GM12878 (cell line): ENCODE measurements around the gene ZDHHC19.

DNA sequence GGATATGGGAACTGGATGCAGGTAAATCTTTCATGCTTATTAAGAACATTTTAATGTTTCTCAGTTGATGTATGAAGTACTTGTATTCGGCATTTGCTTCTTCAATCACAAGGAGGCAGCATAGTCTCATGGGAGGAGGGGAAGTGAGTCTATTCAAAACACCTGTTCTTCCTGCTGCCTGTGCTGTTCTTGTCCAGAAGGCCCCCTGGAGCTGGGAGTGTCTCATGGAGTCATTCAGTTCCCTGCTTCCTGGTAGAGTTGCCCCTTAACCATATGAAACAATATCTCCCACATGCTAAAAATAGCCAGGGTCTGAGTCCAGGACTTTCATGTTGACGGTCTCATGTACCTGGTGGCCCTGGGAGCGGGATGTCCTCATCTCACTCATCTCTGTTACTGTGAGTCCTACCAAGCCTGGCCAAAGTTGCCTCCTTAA lies 15.5 kb upstream of the PPP1R2 start:
- RAMPAGE, long total RNA, result no peak
- RRBS, 2 experiments, result no CpG with 5 or more reads among the region's 3 CpGs
CAGE:
- cytosol, long polyA minus RNA, result no peak
- cytosol, long polyA plus RNA, result no peak
- long polyA plus RNA, result no peak
- nucleolus, long total RNA, result no peak
- nucleus, long polyA plus RNA, result no peak
- nucleus, long total RNA, result no peak

GRCh38 chr3:195644708-195645743 lies 61.3 kb upstream of the APOD start:
- RAMPAGE, long total RNA, result no peak
- RRBS, 2 experiments, result no CpG with 5 or more reads among the region's 17 CpGs
CAGE:
- cytosol, long polyA minus RNA, result no peak
- cytosol, long polyA plus RNA, result no peak
- long polyA plus RNA, result no peak
- nucleolus, long total RNA, result no peak
- nucleus, long polyA plus RNA, result no peak
- nucleus, long total RNA, result no peak

DNA sequence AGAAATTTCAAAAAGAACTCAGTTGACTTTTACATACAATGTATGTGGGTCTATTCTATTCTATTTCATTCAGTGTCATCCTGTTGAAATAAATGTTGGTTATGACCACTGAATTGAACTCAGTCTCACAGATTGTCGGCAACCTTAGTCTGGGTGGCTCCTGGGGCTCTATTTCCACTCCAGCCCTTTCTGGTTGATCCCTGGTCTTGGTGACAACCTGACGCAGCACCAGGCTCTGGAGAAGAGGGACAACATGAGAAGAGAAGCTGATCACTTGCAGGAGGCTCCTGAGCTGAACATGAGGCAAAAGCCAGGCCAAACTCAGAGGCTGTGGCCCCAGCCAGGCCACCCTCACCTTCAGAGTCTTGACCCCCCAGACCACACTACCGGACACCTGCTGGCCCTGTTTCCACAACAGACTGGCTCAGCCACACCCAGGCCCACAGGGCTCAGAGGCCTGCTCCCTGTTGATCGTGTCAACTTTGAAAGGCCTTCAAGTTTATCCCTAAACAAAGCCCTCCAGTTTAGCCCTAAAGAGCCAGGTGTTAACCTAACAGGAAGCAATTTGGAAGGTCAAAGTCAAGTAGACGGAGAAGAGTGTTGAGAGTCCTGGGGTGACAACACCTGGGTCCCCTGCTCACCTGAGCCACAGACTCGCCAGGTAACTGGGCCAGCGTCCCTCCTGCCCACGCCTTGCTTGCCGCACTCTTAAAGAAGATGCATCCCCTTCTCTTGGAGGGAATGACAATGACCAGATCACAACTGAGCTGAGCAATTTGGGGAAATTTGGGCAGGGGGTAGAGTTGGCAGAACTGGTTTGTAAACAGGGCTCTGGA lies 15.5 kb upstream of the MUC20 start:
- RAMPAGE, long total RNA, result no peak
- RRBS, 2 experiments, result no CpG with 5 or more reads among the region's 9 CpGs
CAGE:
- cytosol, long polyA minus RNA, result no peak
- cytosol, long polyA plus RNA, result no peak
- long polyA plus RNA, result no peak
- nucleolus, long total RNA, result no peak
- nucleus, long polyA plus RNA, result no peak
- nucleus, long total RNA, result no peak

DNA sequence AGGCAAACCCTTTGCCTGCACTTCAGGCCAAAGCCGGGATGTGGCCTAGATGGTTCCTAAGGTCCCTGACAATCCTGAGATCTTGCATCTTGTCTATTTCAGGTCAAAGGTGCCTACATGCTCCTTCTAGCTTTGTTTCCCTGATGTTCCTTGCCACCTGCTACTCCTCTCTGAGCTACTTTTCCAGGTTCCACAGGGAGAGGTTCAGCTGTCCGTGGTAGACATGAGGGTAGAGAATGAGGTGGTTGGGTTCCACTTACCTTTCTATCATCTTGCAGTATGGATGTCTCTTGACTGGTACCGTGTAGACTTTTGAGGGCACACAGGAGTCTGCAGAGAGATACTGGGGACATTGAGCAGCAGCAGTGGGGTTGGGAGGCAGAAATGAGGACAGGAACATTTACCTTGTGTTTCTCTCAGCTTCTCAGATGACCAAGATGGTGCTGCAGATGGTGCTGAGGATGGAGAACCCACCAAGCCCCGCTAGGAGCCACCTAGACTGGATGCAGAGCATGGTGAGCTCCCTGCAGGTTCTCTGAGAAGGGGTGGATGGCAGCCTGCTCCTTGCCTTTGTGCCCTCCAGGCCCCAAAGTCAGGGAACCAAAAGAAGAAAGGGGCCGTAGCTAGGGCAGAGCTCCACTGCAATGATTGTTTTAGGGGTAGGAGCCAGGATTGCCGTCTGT lies 12.3 kb upstream of the MUC20 start:
- RAMPAGE, long total RNA, result no peak
- RRBS, 2 experiments, result no CpG with 5 or more reads among the region's 6 CpGs
CAGE:
- cytosol, long polyA minus RNA, result no peak
- cytosol, long polyA plus RNA, result no peak
- long polyA plus RNA, result no peak
- nucleolus, long total RNA, result no peak
- nucleus, long polyA plus RNA, result no peak
- nucleus, long total RNA, result no peak

DNA sequence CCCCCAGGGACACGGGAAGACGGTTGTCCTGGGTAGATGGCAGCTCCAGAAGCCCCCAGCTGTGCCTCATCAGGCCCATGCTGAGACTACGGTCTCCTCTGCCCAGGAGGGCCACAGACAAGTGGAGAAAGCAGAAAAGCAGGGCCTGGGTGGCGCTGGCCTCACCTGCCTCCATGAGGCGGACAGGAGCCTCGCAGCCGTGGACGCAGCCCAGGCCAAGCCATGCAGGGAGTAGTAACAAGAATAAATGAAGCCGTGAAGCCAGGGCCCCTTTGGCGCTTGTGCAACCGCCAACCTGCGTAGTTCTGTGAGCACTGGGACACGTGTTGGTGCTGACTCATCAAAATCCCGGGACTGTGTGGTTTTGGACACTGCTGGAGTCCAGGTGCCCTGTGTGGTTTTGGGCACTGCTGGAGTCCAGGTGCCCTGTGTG lies 12.3 kb upstream of the MUC4 start:
- RAMPAGE, long total RNA, result no peak
- RRBS, 2 experiments, result no CpG with 5 or more reads among the region's 14 CpGs
CAGE:
- cytosol, long polyA minus RNA, result no peak
- cytosol, long polyA plus RNA, result no peak
- long polyA plus RNA, result no peak
- nucleolus, long total RNA, result no peak
- nucleus, long polyA plus RNA, result no peak
- nucleus, long total RNA, result no peak

- RAMPAGE, long total RNA, result no peak
- RRBS, 2 experiments, result 85 to 89% methylated on average over 2 to 12 of the region's 39 CpGs
CAGE:
- cytosol, long polyA minus RNA, result no peak
- cytosol, long polyA plus RNA, result no peak
- long polyA plus RNA, result no peak
- nucleolus, long total RNA, result no peak
- nucleus, long polyA plus RNA, result no peak
- nucleus, long total RNA, result no peak
Measured at GRCh38 chr3:195872068-195872811, 36.1 kb downstream of the TNK2 start.

DNA sequence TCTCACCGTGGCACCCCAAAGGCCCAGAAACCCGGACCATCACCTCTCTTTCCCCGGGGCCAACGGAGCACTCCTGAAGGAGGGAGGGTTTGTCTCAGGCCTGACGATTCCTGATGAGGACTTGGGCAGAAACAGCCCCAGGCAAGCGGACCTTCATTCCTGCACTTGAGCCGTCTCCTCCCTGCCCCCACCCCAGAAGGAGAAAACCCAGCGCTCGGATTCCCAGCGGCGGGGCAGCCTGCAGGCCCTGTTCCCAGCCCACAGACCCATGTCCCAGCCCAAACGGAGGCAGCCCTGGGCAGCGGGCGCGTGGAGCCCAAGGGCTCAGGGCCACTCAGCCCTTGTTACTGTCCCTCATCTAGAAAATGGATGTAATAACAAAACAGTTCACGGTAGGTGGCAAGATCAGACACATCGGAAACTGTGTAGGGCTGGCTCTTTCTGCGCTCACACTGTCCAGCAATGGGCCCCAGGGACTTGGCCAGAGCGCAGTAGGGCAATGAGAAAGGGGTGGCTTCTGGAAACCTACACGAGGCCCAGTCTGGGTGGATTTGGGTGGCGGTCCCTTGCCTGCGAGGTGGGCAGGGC lies 1.9 kb upstream of the TNK2 start:
- RAMPAGE, long total RNA, result no peak
- RRBS, 2 experiments, result no CpG with 5 or more reads among the region's 22 CpGs
CAGE:
- cytosol, long polyA minus RNA, result no peak
- cytosol, long polyA plus RNA, result no peak
- long polyA plus RNA, result no peak
- nucleolus, long total RNA, result no peak
- nucleus, long polyA plus RNA, result no peak
- nucleus, long total RNA, result no peak

DNA sequence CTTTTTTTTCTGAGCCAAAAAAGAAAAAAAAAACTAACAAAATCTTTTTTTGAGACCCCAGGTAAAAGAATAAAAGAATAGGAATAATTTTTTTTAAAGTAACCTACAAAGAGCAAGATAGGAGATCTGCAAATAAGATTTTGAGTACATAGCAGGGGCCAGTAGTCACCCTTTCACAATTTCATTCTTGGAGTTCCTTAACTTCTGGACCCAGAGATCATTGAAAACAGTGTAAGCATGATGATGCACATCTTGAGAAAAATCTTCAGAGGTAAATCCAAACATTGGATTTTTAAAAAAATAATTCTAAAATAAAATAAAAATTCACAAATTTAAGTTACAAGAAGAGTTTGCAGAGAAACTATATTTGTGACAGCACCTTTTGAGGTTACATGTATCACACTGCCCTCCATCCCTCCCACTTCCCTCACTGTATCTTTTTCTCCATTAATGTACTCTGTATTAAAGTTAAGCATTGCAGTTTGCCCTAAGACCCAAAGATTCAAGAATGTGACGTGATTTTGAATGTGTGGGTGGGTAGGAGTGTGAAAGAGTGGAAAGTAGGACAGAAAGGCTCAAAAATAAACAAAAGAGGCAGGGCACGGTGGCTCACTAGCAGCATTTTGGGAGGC lies 18.7 kb downstream of the TFRC start:
- RAMPAGE, long total RNA, result no peak
- RRBS, 2 experiments, result no CpG with 5 or more reads among the region's 2 CpGs
CAGE:
- cytosol, long polyA minus RNA, result no peak
- cytosol, long polyA plus RNA, result no peak
- long polyA plus RNA, result no peak
- nucleolus, long total RNA, result no peak
- nucleus, long polyA plus RNA, result no peak
- nucleus, long total RNA, result no peak

- RAMPAGE, long total RNA, result no peak
- RRBS, 2 experiments, result no CpG with 5 or more reads among the region's 2 CpGs
CAGE:
- cytosol, long polyA minus RNA, result no peak
- cytosol, long polyA plus RNA, result no peak
- long polyA plus RNA, result no peak
- nucleolus, long total RNA, result no peak
- nucleus, long polyA plus RNA, result no peak
- nucleus, long total RNA, result no peak
Measured at GRCh38 chr3:196082556-196082710, 543 bp upstream of the TFRC start.

GRCh38 chr3:196126929-196127926 lies 45.3 kb upstream of the TFRC start:
- RAMPAGE, long total RNA, result no peak
- RRBS, 2 experiments, result no CpG with 5 or more reads among the region's 17 CpGs
CAGE:
- cytosol, long polyA minus RNA, result no peak
- cytosol, long polyA plus RNA, result no peak
- long polyA plus RNA, result no peak
- nucleolus, long total RNA, result no peak
- nucleus, long polyA plus RNA, result no peak
- nucleus, long total RNA, result no peak

DNA sequence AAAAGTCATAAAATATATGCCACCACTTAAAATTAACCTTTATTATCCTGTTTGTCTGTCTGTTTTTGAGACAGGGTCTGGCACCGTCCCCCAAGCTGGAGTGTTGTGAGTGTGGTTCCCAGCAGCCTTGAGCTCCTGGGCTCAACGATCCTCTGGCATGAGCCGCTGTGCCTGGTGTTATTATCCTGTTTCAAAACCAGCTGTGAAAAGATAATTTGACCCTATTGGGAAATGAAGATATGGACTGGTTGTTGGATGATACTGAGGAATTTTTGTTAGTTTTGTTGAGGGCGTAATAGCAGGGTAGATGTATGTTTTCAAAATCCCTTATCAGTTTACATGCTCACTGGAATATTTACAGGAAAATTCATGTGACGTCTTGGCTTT lies 56.5 kb upstream of the TFRC start:
- RAMPAGE, long total RNA, result no peak
- RRBS, 2 experiments, result no CpG with 5 or more reads among the region's 5 CpGs
CAGE:
- cytosol, long polyA minus RNA, result no peak
- cytosol, long polyA plus RNA, result no peak
- long polyA plus RNA, result no peak
- nucleolus, long total RNA, result no peak
- nucleus, long polyA plus RNA, result no peak
- nucleus, long total RNA, result no peak

- RAMPAGE, long total RNA, result no peak
- RRBS, 2 experiments, result 69 to 85% methylated on average over 4 of the region's 23 CpGs
CAGE:
- cytosol, long polyA minus RNA, result no peak
- cytosol, long polyA plus RNA, result no peak
- long polyA plus RNA, result no peak
- nucleolus, long total RNA, result no peak
- nucleus, long polyA plus RNA, result no peak
- nucleus, long total RNA, result no peak
Measured at GRCh38 chr3:196210946-196211666, at the start of gene ZDHHC19. TSS of gene ZDHHC19 (minus strand) at chr3:196211400.

- RAMPAGE, long total RNA, result no peak
- RRBS, 2 experiments, result no CpG with 5 or more reads among the region's 32 CpGs
CAGE:
- cytosol, long polyA minus RNA, result no peak
- cytosol, long polyA plus RNA, result no peak
- long polyA plus RNA, result no peak
- nucleolus, long total RNA, result no peak
- nucleus, long polyA plus RNA, result no peak
- nucleus, long total RNA, result no peak
Measured at GRCh38 chr3:196227234-196228374, 11.3 kb downstream of the SLC51A start.

DNA sequence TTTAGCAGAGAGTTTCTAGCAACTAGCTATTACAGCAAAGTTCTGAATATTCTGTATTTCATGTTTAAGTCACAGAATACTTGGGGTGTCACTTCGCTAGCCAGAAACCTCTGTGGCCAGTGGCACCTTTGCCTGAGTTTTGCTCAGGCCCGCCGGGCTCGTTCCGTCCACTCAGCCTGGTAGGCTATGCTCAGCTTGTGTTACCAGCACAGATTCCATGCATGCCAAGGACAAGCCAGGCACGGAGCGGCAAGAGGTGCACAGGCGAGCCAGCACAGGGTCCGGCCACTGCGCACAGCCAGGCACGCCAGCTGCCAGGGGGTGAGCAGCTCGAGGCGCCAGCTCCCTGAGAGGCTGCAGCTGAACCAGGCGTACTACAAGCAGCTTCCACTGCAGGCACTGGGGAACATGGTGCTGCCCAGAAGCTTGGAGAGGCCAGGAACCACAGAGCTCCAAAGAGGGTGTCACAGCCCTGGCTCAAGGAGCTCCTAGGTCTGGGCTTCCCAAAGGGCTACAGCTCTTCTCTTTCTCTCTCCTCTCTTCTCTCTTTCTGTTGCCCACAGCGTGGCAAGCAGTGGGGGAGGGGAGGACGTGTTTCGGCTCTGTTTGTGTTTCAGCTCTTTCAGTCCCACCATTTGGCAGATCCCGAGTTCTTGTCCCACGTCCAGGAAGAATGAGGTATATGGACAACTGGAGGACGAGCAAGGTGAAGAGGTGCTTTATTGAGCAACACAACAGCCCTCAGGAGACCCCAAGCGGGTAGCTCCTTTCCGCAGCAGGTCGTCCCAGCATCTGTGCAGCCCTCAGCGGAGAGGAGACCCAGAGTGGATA lies 14.6 kb downstream of the PCYT1A start:
- RAMPAGE, long total RNA, result no peak
- RRBS, 2 experiments, result no CpG with 5 or more reads among the region's 24 CpGs
CAGE:
- cytosol, long polyA minus RNA, result no peak
- cytosol, long polyA plus RNA, result no peak
- long polyA plus RNA, result no peak
- nucleolus, long total RNA, result no peak
- nucleus, long polyA plus RNA, result no peak
- nucleus, long total RNA, result no peak

DNA sequence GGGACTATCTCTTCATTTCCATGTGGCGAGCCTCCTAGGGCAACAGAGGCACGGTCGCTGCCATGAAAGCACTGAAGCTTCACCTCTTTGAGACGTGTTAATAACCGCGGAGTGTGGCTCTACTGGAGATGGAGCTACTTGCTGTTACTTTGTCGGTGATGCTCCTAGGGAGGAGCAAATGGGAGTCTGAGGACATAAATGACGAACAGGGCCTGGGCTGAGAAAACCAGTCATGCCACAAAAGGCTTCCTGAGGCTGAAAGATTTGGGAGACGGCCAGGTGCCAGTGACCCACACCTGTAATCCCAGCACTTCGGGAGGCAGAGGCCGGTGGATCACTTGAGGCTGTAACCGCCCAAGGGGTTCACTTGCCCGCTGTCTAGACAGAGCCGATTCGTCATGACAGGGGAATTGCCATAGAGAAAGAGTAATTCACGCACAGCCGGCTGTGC lies 4.9 kb upstream of the TM4SF19 start:
- RAMPAGE, long total RNA, result no peak
- RRBS, 2 experiments, result 100% methylated on average over 2 of the region's 17 CpGs; no CpG with 5 or more reads in 1 of the 2 experiments
CAGE:
- cytosol, long polyA minus RNA, result no peak
- cytosol, long polyA plus RNA, result no peak
- long polyA plus RNA, result no peak
- nucleolus, long total RNA, result no peak
- nucleus, long polyA plus RNA, result no peak
- nucleus, long total RNA, result no peak

DNA sequence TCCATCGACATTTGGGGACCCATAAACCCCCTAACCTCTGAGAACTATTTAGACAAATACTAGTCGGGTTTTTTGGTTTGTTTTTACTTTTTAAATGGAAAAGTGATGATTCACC lies 1.0 kb downstream of the RNF168 start:
- RAMPAGE, long total RNA, result no peak
- RRBS, 2 experiments, result no CpG with 5 or more reads among the region's 2 CpGs
CAGE:
- cytosol, long polyA minus RNA, result no peak
- cytosol, long polyA plus RNA, result no peak
- long polyA plus RNA, result no peak
- nucleolus, long total RNA, result no peak
- nucleus, long polyA plus RNA, result no peak
- nucleus, long total RNA, result no peak

- RAMPAGE, long total RNA, result no peak
- RRBS, 2 experiments, result no CpG with 5 or more reads among the region's 4 CpGs
CAGE:
- cytosol, long polyA minus RNA, result no peak
- cytosol, long polyA plus RNA, result no peak
- long polyA plus RNA, result no peak
- nucleolus, long total RNA, result no peak
- nucleus, long polyA plus RNA, result no peak
- nucleus, long total RNA, result no peak
Measured at GRCh38 chr3:196631643-196631906, 7.9 kb upstream of the NRROS start.

GRCh38 chr3:196782477-196783044 lies 42.9 kb downstream of the PAK2 start:
- RAMPAGE, long total RNA, result no peak
- RRBS, 2 experiments, result no CpG with 5 or more reads among the region's 5 CpGs
CAGE:
- cytosol, long polyA minus RNA, result no peak
- cytosol, long polyA plus RNA, result no peak
- long polyA plus RNA, result no peak
- nucleolus, long total RNA, result no peak
- nucleus, long polyA plus RNA, result no peak
- nucleus, long total RNA, result no peak

DNA sequence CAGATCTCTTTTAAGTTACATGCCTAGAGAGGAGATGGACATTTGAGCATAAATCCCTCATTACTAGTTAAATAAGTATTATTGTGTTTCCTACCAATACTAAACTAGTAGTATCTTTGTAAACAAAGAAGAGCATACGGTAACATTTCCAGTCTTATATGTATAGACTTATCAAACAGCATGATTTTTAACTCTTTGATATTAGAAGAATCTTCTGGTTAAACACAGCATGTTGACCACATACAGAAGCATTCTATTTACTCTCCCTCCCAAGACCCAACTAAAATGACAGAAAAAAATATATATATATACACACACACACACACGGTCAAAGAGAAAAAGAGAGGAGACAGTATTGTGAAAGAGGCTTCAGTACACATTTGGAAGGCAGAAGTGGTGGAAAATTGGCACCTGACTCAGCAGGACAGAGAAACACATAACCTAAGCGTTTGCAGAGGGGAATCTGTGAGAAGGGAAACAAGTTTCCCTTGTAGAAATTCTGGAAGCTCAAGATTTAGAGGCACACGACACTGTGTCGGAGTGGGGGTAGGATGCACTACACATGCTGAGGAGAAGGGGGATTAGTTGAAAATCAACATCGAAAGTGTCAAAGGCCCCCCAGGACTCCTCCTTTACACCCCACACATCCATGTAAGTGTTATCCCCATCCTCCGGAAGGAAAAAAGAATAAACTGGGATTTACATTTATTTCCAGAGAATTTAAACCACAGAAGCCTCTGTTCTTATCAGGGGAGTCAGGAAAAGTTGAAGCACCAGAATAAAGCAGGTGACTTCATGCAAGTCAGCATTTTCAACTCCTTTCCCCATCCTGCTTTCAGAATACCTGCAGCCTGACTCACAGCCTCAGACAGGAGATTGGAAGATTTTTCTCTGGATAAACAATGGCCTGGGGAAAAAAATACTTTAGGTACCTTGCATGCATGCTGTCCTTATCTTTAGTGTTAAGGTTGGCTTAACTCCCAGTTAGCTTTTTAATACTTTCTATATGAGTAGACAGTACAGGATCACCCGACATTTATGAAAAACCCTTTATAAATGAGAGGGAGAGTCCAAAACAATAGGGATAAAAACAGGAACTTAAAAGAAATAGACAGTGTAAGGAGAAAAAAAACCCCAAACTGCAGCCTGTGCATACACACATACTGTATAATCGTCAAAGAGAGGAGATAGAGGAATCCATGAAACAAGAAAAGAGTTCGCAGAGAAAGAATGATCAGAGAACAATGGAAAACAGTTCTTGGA lies 53.3 kb downstream of the PAK2 start:
- RAMPAGE, long total RNA, result no peak
- RRBS, 2 experiments, result no CpG with 5 or more reads among the region's 10 CpGs
CAGE:
- cytosol, long polyA minus RNA, result no peak
- cytosol, long polyA plus RNA, result no peak
- long polyA plus RNA, result no peak
- nucleolus, long total RNA, result no peak
- nucleus, long polyA plus RNA, result no peak
- nucleus, long total RNA, result no peak

GRCh38 chr3:197028362-197029267 lies 1.0 kb downstream of the MELTF start:
- RAMPAGE, long total RNA, result no peak
- RRBS, 2 experiments, result 0 to 10% methylated on average over 1 to 2 of the region's 52 CpGs
CAGE:
- cytosol, long polyA minus RNA, result no peak
- cytosol, long polyA plus RNA, result no peak
- long polyA plus RNA, result no peak
- nucleolus, long total RNA, result no peak
- nucleus, long polyA plus RNA, result no peak
- nucleus, long total RNA, result no peak